Mesenteric fat pad (tissue), 1 donor: ENCODE results near the genes SORCS2 and CPZ.

DNA sequence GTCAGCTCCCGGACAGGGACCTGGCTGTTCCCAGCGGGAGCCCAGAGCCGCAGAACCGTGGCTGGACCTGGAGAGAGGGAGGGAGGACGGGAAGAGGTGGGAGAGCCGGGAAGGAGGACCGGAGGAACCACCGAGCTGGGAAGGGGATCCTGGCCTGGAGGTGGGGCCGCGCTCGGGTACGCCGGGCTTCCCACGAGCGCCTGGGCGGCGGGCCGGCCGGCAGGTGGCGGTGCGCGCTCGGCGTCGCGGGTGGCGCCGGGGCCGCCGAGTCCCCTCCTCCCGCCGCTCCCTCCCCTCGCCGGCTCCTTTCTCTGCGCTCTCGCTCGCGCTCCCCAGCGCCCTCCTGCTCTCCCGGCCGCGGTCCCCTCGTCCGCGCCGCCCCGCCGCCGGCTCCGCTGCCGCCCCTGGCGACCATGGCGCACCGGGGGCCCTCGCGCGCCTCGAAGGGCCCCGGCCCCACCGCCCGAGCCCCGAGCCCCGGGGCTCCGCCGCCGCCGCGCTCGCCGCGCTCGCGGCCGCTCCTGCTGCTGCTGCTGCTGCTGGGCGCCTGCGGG, at the start of gene SORCS2:
SORCS2 (plus strand) TSS at position 305 of the 554 bp plus-strand sequence.
- PRO-cap, result no peak

DNA sequence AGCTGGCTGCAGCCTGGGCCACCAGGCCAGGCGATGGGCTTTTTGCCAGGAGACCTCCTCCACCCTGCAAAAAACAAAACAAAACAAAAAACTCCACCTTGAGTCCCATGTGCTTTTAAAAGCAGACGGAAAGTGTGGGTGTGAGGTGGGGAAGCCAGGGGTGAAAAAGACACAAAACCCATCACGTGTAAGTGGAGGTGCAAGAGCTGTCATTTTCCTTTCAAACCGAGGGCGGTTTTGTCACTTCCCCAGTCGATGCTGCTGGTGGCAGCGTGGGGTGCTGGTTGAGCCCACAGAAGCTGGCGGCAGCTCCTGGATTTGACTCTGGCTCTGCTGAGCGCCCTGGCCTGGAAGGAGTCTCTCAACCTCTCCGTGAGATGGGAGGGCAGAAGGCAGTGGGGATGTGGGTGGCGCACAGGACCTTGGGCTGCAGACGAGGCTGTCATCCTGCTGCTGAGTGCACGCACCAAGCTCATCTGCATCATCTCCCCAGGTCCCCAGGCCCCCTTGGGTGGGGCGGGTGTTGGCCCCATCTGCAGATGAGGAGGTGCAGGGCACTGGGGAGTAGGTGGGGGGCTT, 110.0 kb downstream of the PSAPL1 start:
- PRO-cap, result no peak

DNA sequence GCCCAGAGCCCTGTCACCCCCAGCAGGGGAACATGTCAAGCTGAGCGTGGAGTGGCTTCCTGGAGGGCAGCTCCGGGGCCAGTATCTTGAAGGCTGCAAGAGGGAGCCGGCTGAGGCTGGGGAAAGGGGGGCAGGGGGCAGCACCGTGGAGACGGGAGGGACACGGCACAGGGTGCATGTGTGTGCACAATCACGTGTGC, 64.0 kb upstream of the PSAPL1 start:
- PRO-cap, result unidirectional peak, plus-strand start at position 92 of the sequence

DNA sequence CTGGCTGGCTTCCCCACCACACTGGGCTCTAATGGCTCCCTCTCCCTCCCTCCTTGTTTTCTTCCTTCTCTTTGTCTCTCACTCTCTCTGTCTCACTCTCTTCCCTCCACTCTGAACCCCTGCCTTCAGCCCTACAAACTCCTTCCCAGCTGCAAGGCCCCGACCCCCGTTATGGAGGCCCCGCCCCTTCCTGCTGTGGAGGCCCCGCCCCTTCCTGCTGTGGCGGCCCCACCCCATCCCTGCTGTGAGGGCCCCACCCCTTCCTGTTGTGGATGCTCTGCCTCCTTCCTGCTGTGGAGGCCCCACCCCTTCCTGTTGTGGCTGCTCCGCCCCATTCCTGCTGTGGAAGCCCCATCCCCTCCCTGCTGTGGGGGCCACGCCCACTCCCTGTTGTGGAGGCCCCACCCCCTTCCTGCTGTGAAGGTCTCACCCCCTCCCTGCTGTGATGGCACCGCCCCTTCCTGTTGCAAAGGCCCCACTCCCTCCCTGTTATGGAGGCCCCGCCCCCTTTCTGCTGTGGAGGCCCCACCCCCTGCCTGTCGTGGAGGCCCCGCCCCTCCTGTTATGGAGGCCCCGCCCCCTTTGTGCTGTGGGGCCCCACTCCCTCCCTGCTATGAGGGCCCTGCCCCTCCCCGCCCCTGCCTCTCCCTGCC, 104.9 kb upstream of the PSAPL1 start:
- PRO-cap, result no peak

- PRO-cap, result no peak
These were observed 200.3 kb upstream of the PSAPL1 start for GRCh38 chr4:7635002-7635539.

DNA sequence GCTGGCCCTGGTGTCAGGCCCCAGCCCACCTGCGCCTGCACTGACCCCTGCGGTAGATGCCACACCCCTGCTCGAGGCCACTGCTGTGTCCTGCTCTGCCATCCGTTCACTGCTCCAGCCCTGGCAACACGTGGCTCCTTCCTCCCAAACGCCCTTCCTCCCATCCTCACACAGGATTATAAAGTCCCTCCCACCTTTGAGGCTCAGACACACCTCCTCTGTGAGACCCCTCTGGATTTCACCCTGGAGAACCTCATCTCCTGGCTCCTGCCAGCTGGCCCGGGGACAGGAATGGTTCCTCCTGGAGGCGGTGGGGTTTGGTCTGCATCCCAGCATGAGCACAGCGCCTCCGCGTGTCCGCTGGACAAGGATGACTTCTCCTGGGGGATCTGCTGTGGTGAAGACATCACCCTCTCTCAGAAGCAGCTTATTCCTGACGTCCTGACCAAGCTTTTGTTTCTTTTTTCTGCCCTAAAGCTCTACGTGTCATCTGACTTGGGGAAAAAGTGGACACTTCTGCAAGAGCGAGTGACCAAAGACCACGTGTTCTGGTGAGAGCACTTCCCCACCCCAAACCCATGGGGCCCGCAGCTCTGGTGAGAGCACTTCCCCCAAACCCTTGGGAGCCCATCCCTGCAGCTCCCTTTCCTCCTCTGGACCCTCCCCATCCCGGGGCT, 219.1 kb upstream of the PSAPL1 start:
- PRO-cap, result no peak

GRCh38 chr4:7789052-7789580, 150.5 kb downstream of the AFAP1 start:
- PRO-cap, result no peak

GRCh38 chr4:7831212-7831744, 108.4 kb downstream of the AFAP1 start:
- PRO-cap, result no peak

DNA sequence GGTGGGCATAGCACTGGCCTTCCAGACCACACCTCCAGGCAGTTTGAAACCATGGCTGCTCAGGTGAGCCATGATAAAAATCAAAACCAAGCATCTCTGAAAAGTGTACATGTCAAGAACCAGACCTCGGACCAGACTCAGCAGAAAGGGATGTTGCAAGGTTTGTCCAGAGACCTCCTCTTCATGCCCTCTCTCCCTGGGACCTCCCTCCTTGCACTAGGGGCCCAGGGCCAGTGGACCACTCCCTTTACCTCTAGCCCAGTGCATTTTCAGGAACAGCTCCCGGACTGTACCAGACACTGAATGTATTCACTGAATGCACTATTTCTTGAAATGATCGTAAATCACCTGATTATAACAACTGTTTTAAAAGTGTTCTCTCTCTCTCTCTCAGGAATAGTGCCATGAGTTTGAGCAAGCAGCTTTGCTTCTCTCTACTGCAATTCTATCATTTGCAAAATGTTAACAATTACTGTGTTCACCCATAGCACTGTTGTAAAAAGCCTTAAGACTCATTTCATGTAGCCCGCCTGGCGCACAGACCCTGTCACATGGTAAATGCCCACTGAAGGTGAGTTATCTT, 22.9 kb downstream of the AFAP1 start:
- PRO-cap, result no peak

- PRO-cap, result no peak
These were observed 43.6 kb upstream of the AFAP1 start for GRCh38 chr4:7983150-7983837.

DNA sequence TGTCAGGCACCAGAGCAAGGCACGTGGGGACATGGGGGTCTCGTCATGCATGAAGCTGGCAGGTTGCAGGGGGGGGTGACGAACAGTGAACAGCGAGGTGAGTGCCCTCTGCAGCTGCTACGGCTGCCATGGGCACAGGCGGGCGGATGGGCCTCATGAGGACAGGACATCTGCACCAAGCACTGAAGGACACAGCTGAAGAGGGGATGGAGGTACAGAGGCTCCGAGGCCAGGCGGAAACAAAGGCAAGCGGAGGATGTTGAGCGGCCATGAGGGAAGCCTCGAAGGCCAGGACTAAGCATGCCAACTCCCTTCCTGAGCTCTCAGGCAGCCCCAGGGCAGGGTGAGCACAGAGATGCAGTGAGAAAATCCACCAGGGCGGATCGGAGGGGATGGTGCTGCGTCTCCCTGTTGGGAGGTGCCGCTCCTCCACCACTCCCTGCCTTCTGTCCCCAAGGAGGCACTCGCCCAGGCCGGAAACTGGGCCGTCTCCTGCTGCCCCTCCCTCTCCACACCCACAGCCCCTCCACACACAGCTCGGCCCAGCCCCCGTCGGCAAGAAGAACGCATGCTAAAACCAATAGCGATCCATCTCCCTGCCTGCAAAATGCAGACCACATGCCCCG, 24.6 kb downstream of the ABLIM2 start:
- PRO-cap, result no peak

GRCh38 chr4:8200375-8201084, 1.4 kb downstream of the SH3TC1 start:
- PRO-cap, result unidirectional peak, minus-strand start at chr4:8200716; unidirectional peak, minus-strand start at chr4:8200794

GRCh38 chr4:8202668-8203416, 3.8 kb downstream of the SH3TC1 start:
- PRO-cap, result no peak

DNA sequence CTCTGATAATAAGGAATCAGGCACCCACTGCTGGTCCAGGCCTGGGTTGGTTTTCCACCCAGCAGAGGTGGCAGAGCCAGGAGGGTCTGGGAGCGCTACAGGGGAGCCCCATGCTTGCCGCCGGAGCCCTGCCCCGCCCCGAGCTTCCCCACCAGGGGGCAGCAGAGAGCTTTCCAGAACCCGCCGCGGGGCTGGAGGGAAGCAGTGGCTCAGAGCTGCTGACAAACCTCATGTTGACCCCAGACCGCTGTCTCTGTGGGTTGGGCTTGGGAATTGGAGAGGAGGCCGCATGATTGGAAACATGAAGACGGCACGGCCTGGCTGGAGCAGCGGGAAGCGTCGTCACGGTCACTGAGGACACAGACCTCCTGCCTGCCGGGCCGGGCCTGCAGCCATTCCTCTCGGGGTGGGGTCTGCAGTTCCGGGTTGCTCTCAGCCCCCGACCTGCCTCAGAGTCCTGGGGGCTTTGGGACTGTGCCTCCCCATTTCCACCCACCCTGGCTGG, 27.3 kb upstream of the HTRA3 start:
- PRO-cap, result no peak

DNA sequence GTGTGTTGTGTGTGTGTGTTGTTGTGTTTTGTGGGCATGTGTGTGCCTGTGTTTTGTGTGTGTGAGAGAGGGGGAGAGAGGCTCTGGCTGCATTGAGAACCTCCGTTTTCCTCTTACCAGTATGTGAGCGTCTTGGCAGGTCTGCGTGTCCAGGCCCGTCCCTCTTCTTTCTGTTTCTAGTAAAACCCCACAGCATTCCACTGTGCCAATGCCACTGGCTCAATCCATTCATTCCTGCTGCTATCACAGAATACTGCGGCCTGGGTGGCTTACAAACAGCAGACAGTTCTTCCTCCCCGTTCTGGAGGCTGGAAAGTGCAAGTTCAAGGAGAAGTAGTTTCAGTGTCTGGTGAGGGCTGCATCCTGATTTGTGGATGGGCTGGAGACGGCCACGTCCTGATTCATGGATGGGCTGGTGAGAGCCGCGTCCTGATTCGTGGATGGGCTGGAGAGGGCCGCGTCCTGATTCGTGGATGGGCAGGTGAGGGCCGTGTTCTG, 15.4 kb upstream of the HTRA3 start:
- PRO-cap, result no peak

GRCh38 chr4:8422246-8422740, 18.2 kb downstream of the ACOX3 start:
- PRO-cap, result no peak

DNA sequence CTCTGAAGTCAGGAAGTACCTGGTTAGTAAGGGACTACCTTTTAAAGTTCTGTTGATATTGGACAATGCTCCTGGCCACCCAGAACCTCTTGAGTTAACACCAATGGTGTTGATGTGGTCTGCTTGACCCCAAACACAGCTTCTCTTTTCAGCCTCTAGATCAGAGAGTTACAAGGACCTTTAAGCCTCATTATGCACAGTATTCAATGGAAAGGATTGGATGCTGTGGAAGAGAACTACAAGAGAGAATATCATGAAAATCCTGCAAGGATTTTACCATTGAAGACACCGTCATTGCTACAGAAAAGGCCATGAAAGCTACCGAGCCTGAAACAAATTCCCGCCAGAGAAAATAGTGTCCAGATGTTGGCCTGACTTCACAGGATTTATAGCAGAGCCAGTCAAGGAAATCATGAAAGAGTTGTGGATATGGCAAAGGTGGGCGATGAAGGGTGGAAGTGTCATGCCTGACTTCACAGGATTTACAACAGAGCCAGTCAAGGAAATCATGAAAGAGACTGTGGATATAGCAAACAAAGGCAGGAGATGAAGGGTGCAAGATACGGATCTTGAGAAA, 16.9 kb downstream of the TRMT44 start:
- PRO-cap, result no peak

GRCh38 chr4:8592326-8593054, at the start of gene CPZ:
TSS of gene CPZ (plus strand) at chr4:8592765.
- PRO-cap, result no peak

DNA sequence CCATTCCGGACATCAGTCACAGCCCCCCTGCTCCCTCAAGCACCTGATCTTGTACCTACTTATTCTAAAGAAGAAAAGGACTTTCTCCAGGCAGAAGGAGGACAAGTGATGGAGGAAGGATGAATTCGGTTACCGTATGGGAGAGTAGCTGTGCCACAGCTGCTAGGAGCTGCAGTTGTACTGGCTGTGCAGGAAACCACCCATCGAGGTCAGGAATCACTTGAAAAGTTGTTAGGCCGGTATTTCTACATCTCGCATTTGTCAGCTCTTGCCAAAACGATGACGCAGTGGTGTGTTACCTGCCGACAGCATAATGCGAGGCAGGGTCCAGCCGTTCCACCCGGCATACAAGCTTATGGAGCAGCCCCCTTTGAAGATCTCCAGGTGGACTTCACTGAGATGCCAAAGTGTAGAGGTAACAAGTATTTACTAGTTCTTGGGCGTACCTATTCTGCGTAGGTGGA, 67.8 kb upstream of the FAM90A26 start:
- PRO-cap, result no peak

- PRO-cap, result no peak
These were observed 286 bp downstream of the FAM90A26 start for GRCh38 chr4:9170595-9170794.